Mesenchymal stem cell of adipose (primary cell): Measurements from ENCODE around the genes CIB1, ZNF774 and RCCD1.

- CAGE, long polyA plus RNA = no peak
Measured at GRCh38 chr15:90212673-90213097, 11.6 kb downstream of the SEMA4B start.

DNA sequence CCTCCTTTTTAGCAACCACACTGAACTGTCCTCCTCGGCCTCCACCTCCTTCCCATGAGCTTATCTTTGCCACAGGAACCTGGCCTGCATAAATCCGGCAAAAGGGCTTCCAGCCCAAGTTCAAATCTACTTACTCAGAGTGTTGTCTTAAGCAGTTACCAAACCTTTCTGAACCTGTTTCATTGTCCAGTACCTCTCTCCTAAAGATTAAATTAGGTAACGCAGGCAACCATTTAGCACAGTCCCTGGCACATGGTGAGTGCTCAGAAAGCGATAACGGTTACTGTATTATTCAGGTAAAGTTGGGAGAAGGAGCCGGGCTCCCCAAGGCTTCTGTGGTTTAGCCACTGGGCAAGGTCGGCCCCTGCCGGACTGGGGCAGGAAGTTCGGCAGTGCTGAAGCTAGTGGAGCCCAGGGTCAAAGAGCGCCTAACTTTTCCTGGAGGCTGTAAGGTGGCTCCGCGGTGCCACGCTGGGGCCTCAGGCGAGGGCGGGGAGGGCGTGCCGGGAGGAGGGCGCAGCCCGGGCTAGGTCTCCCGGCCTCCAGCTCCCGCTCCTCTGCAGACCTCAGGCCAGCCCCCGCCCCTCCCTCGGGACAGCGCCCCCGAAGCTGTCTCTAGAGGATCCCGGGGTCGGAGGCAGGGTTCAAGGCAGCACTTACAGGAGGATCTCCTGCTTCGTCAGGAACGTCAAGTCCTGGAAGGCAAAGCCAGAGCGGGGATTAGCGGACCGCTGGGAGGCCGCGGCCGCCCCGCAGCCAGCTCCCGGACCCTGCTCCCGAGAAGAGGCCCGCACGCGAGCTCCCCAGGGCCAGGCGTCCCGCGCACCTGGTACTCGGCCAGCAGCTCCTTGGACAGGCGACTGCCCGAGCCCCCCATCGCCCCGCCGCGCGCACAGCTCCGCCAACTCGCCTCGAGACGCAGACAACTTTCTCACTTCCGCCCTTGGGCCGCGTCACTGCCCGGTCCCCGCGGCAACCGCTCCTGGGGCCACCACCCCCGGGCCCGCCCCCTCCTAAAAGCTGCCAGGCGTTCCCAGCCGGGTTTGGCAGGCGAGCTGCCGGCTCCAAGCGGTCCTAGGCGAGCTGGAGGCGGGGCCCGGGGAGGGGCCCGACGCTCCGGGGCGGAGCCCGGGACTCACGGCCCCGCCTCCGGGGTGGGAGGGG is at the start of gene CIB1:
Gene CIB1 (minus strand): TSS at position 933 of the 1,164 bp plus-strand sequence.
- CAGE, long polyA plus RNA = no peak

DNA sequence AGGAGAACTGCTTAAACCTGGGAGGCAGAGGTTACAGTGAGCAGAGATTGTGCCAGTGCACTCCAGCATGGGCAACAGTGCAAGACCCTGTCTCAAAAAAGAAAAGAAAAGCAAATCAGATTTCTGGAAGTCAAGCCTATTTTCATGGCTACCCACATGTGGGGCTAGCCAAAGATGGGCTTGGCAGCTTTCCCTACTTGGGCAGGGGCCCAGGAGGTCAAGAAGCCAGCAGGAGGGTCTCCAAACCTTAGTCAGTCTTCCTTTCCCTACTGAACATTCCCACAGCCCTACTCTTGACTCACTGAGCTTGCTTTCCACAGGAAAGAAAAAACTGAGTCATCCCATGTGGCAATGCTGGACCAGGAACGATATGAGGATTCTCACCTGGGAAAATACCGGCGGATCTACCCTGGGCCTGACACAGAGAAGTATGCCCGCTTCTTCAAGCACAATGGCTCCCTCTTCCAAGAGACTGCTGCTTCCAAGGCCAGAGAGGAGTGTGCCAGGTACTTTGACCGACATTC is 3.7 kb upstream of the NGRN start:
- CAGE, long polyA plus RNA = no peak

DNA sequence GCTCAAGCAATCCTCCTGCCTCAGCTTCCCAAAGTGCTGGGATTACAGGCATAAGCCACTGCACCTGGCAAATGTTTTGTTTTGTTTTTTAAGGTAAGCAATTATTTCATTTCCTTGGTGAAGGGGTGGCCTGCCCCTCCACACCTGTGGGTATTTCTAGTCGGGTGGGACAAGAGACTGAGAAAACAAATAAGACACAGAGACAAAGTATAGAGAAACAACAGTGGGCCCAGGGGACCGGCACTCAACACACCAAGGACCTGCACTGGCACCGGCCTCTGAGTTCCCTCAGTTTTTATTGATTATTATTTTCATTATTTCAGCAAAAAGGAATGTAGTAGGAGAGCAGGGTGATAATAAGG is 5.7 kb upstream of the ZNF774 start:
- CAGE, long polyA plus RNA = no peak

- CAGE, long polyA plus RNA = no peak
Measured at GRCh38 chr15:90351610-90352595, at the start of gene ZNF774. TSS of gene ZNF774 (plus strand) at chr15:90352284.

- CAGE, long polyA plus RNA = no peak
Measured at GRCh38 chr15:90387471-90388083, 465 bp upstream of the IQGAP1 start.

DNA sequence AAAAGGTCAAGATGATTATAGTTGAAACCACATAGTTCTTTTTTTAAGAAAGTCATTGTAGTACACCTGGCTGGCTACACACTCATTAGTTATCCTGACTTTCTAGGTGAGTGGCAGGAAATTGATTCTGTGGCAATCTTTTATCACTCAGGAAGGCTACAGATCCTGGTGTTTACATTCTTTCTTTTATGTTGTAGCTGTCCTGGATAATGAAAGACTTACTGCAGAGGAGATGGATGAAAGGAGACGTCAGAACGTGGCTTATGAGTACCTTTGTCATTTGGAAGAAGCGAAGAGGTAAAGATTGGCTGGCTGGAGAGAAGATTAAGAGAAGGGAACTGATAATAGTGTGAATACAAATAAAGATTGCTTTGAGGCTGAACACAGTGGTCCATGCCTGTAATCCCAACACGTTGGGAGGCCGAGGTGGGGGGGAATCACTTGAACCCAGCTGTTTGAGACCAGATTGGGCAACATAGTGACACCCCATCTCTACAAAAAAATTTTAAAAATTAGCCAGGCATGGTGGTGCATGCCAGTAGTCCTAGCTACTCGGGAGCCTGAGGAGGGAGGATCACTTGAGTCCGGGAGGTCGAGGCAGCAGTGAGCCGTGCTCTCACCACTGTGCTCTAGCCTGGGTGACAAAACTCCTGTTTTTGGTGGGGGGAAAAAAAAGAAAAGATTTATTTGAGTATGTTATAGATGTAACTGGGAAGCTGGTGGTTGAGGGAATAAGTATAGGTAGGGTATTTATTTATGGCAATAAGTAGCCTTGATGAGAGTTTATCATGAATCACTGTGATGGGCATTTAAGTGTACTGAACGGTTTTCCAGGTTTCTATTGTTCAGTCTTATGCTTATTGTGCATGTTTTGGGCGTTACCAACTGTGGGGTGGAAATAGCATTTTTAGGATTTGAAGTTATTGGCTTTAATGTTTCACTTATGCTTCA is 2.8 kb downstream of the IQGAP1 start:
- CAGE, long polyA plus RNA = no peak

- CAGE, long polyA plus RNA = no peak
Measured at GRCh38 chr15:90392817-90393347, 4.8 kb downstream of the IQGAP1 start.

DNA sequence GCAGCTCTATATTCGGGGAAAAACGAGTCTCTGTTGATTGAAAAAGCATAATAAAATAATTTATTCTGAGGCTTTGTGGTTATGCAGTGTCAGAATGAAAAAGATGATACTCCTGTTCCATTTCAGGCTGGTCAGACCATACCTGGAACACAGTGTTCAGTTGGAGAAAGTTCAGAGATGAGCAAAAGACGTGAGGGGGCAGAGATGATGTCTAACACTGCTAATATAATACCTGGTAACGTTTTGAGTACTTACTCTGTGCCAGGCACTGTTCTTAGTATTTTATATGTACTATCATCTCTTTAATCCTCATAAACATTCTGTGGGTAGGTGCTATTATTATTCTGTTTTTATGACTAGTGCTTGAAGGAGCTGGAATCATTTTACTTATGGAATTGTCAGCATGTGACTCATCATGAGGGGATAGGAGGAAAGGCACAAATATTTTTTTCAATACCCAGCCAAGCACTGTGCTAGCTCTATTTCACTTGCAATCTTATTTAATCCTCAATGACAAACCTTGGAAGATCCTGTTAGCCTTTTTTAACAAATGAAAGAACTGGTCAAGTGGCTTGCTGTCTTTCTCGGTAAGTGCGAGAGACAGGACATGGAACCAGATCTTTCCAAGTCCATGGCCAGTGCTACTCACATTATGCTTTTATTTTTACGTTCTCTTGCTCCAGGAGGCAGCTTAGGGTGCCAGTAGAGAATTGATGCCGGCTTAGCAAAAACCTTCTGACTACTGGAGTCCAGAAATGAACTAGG is 31.9 kb downstream of the IQGAP1 start:
- CAGE, long polyA plus RNA = no peak

GRCh38 chr15:90530749-90531031 is 967 bp downstream of the CRTC3 start:
- CAGE, long polyA plus RNA = no peak

- CAGE, long polyA plus RNA = no peak
Measured at GRCh38 chr15:90531032-90531170, 1.2 kb downstream of the CRTC3 start.

GRCh38 chr15:90570970-90571623 is 41.4 kb downstream of the CRTC3 start:
- CAGE, long polyA plus RNA = no peak

DNA sequence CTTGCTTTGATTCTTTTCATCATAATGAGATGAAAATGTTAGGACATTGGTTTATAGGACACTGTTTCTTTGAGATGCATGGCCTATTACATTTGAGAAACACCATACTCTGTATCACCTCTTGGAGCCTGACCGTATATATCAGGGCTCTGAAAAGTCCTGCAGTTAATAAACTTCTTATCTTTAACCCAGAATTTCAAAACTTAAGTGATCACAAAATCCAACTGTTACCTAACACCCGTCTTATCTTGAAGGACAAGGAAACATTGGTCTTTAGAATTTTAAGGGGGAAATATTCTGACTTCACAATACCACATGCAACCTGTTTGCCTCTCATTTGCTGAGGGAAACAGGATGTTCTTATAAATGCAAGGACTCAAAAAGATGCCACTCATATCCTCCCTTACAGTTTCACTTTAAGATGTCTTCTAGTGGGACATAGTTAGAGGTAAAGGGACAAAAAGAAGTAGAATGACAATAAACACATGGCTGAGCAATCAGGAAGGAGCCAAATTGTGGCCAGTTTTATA is 67.8 kb downstream of the CRTC3 start:
- CAGE, long polyA plus RNA = no peak

- CAGE, long polyA plus RNA = no peak
Measured at GRCh38 chr15:90645819-90646404, 71.2 kb upstream of the BLM start.

DNA sequence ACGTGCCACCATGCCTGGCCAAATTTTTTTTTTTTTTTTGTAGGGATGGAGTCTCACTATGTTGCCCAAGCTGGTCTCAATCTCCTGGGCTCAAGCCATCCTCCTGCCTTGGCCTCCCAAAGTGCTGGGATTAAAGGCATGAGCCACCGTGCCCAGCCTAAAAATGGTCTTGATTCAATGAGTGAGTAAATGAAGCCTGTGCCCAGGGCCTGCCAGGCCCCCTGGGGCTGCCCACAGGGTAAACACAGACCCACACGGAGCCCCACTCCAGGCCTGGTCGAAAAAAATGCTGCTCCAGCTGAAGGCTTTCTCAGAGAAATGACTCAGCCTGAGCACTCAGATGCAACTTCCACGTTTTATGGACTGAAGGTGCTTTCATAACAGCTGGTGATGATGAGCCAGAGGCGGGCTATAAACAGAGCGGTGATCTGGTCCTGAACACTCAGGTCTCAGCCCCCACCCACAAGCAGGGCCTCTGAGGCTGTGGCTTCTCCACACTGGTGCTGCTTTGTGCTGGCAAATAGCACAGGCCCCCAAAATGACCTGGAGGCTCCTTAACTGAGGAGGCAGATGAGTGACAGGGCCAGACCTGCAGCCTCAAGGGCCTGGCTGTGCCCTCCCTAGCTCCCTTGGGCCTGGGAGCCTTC is 23.3 kb upstream of the FURIN start:
- CAGE, long polyA plus RNA = no peak

- CAGE, long polyA plus RNA = no peak
Measured at GRCh38 chr15:90903673-90904251, 660 bp downstream of the MAN2A2 start.

- CAGE, long polyA plus RNA = no peak
Measured at GRCh38 chr15:90917011-90917726, 14.1 kb downstream of the MAN2A2 start.

DNA sequence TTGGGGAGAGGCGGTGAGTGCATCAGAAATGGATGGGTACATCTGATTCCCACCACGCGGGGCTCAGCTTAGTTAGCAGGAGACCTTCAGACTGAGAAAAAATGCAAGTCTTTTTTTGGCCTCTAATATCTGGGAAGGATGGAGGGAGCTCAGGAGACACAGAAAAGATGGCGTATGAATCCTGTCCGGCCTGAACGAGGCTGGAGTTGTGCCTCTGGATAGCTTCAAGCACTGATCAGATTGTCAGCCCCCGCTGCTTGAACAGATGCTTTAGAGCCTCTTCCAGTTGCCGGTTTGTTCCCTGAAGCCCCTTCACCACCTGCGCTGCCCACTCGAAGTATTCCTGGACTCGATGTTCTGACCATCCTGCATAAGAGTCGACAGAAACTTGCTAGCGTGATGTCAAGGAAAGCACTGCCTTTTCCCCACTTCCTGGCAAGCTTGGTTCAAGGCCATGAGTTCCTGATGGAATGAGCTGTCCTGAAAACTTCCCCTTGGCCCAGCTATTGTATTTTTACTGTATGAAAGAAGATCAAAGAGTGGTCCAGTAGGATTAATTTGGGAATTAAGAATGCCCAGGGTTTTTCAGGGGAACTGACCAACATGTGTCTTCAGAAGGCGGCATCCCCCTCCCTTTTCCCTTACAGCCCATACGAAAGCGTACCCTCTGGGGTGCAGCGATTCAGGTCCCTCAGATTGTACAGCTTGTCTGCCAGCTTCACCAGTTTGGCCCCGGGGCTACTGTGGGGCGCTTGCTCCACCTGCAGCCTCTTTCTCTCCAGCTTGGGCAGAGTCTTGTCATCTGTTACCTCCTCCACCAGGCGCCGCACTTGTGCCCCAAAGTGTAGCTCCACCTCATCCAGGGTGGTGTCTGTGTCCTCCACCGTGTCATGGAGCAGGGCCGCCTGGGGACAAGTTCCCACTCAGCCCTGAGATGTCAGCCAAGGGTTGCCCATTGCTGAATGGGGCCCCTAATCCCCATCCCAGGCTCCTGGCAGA is 1.0 kb downstream of the HDDC3 start:
- CAGE, long polyA plus RNA = no peak

DNA sequence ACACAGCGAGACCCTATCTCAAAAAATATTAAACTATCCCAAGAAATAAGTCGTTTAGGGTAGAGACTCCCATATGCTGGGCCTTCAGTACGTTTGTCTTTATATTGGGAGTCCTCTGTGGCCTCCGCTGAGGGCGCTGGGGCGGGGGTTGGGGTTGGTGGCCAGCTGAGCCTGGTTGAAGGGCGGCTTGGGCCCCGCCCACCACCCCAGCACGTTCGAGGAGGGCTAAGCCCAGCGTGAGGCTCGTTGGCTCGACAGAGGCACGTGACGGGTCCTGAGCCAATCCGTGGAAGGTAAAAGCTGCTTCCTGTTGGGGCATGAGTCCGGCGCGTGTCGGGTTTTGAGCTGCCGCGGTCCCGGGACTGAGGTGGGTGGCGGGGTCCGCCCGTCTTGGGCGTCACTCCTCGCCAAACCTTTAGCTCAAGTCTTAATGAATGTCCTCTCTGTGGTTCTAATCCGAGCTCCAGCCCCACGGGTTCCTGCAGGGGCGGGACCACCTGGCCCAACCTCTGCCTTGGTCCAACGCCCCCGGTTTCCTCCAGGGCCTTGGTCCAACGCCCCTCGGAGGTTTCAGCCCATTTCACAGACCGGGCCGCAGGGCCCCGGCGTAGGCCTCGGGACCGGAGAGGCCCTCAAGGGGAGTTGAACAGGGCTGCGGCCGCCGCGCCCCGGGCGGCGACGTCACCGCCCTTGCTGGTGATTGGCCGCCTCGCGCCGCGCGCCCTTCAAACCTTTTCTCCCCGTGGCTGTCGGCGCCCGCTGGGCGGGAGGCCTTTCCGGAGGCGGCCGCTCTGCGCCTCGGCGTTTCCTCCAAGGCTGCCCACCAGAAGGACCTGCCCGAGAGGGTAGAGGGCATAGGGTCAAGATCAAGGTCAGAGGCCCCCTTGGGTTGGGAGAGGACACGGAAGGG is at the start of gene RCCD1:
Gene RCCD1 (plus strand): TSS at position 303 of the 910 bp plus-strand sequence.
- CAGE, long polyA plus RNA = no peak

- CAGE, long polyA plus RNA = no peak
Measured at GRCh38 chr15:91059396-91059759, 37.0 kb upstream of the VPS33B start.